ENCODE measurements around the genes POLR1H and GNL1.

GRCh38 chr6:29666036-29666485 lies 9.2 kb downstream of the MOG start:
- PRO-cap = no peak

DNA sequence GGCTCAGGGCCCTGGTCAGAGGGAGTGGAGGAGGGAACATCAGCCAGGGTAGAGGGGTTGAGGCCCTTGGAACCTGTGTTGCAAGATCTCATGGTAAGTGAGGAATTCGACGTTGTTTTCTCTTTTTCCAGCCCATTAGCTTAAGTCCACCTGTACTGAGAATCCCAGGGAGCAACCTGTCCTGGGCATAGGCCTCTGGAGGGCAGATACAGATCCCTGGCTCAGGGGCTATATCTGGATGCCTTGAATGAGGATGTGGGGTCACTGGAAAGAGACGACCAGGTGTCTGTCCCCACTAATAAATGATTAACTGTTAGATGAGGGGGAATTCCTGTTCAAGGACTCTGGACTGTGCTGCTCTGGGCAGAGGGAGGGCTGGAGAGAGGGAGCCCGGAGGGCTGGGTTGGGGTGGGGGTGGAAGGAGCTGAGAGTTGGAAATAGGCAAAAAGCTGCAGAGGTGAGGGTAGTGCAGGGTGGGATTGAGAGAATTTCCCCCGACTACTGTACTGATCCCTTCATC lies 34.3 kb upstream of the HLA-A start:
- PRO-cap = no peak

DNA sequence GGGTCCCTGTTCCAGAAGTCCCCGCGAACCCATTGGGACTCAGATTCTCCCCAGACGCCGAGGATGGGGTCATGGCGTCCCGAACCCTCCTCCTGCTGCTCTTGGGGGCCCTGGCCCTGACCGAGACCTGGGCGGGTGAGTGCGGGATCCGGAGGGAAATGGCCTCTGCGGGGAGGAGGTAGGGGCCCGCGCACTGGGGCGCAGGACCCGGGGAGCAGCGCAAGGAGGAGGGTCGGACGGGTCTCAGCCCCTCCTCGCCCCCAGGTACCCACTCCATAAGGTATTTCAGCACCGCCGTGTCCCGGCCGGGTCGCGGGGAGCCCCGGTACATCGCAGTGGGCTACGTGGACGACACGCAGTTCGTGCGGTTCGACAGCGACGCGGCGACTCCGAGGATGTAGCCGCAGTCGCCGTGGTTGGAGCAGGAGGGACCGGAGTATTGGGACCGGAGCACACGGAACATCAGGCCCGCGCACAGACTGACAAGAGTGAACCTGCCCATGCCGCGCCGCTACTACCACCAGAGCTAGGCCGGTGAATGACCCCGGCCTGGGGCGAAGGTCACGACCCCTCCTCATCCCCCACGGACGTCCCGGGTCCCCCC lies 15.8 kb upstream of the HLA-A start:
- PRO-cap = no peak

DNA sequence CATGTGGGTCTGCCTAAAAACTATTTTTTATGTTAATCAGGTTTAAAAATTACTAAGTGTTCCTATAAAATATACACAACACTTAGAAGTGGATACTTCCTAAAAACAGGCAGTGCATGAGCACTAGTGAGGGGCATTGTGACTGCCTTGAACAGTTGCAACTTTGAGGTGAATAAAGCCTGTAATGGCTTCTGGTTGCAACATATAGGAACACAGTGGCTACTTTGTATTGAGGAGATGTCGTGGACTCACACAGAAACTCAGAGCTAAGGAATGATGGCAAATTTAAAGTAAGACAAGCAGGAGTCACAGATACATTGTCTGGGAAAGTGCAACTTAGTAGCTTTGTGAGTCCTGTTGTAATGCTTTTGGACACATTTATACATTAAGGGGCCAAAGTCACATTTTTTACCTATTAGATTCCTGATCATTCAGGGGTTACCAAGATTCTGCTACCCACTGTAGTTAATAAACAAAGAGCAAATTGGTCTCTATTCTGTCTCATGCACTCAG lies 823 bp upstream of the HLA-A start:
- PRO-cap = no peak

- PRO-cap = bidirectional peak, plus-strand start at chr6:30061384, minus-strand start at chr6:30061180
These were observed at the start of gene POLR1H for GRCh38 chr6:30060438-30061408. POLR1H (plus strand) TSS chr6:30061265.

DNA sequence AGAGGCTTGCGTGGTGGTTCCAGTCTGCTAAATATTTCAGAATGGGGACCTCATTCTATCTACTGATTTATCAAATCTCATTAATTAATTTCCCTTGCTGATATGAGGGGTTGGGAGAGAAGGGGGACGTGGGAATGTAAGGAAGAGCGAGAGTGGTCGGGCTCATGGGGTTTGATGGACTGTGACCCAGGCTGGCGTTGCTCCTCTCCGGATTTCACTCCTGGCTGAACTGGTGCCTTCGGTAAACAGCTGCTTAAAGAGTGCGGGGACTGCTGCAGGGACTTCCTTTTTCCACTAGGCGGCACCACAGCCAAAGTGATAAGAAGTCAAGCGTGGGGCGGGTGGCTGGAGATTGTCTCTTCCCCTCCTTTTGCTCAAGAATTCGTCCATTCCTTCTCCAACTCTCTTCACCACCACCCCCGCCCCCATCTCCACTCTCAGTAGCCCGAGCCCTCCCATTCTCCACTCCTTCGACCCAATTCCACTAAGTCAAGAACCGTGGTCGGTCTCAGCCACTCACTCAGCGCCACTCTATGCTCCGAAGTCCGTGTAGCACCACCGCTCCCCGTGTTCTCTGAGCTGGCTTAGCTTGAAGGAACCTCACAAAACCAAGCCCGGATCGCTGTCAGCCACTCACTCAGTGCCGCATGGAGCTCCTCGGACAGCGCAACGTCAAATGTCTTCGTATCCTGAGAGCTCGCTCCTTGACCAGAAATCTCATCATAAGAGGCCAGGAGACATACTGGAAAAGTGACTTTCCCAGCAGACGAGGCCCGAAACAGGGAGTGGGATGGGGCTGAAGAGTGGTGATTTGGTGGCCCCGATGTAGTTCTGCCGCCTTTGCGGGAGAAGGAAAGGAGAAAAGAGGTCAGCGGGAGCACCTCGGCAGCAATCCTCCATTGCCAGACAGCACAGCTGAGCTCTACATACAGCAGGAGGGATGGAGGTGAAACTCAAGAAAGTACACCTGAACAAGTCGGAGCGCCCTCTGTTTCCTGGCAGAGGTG lies 9.6 kb downstream of the TRIM31 start:
- PRO-cap = no peak

DNA sequence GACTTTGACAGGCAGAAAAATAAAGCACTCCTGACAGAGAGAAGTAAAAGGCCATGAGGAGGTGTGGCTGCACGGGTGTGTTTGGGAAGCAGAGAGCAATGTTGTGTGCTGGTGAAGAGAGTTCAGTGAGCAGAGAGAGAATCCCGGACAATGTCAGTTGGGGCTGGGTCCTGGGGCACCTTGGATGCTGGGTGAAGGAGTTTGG lies 7.9 kb downstream of the TRIM40 start:
- PRO-cap = no peak

DNA sequence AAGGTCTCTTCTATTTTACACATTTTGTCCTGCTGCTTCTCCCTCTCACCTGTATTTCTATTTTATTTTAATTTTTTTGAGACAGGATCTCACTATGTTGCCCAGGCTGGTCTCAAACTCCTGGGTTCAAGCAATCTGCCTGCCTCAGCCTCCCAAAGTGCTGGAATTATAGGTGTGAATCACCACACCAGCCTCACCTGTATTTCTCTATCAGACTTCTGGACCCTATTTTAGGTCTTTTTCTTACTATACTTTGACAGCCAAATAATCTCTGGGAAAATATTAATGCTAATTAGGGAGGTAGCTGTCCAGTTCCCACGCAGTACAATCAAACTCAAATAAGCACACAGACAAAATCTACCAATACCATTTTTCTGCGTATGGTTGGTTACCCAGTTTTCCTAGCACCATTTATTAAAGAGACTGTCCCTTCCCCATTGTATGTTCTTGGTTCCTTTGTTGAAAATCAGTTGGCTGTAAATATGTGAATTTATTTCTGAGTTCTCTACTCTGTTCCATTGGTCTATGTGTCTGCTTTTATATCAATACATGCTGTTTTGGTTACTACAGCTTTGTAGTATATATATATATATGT lies 20.6 kb downstream of the TRIM26 start:
- PRO-cap = no peak

- PRO-cap = no peak
These were observed 12.5 kb downstream of the TRIM26 start for GRCh38 chr6:30200494-30201414.

- PRO-cap = no peak
These were observed 3.0 kb downstream of the HLA-E start for GRCh38 chr6:30491939-30493052.

- PRO-cap = bidirectional peak, plus-strand start at chr6:30555703, minus-strand start at chr6:30555688
These were observed 837 bp downstream of the GNL1 start for GRCh38 chr6:30555531-30555773.

GRCh38 chr6:30555774-30556680 lies at the start of gene GNL1:
GNL1 (minus strand) TSS chr6:30556489.
- PRO-cap = bidirectional peak, plus-strand start at chr6:30556394, minus-strand start at chr6:30556256; bidirectional peak, plus-strand start at chr6:30556704, minus-strand start at chr6:30556508

- PRO-cap = no peak
These were observed 836 bp downstream of the ABCF1 start for GRCh38 chr6:30571915-30572640.

DNA sequence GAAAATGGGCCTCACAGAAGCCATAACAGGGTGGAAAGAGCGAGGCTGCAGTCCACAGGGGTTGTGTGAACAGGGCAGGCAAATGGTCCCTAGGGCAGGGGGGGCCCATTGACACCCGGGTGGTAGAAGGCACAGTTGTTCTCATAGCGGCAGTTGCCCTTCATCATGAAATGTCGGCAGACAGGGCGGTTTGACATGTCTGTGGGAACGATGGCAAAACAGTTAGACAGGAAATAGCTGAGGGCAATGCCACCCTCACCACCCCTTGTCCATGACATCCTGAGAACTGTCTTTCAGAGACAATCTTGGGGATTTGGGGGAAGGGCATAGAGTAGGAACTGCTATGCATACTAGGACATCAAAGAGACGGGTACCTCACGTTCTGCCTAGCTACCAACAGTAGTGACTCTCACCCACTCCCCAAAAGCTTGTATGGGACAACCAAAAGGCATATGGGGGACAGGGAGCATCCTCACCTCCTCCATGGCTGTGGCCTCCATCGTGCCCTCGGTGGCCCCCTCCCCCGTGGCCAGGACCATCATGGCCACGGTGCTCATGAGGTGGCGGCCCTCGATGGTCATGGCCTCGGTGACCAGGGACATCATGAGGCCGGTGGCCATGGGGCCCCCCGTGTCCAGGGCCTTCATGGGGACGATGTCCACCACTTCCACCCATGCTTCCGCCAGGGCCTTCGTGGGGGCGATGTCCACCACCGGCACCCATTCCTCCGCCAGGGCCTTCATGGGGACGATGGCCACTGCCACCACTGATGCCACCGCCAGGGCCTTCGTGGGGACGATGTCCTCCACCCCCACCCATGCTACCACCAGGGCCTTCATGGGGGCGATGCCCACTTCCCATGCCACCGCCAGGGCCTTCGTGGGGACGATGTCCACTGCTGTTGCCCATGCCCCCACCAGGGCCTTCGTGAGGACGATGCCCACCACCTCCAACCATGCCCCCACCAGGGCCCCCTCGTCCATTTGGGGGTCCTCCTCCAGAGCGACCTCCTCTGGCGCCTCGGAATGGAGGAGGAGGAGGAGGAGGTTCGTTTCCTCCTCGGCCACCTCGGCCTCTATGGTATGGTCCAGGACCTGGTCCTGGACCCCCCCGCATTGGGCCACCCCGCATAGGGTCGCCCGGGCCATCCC lies 15.2 kb downstream of the PPP1R10 start:
- PRO-cap = no peak

- PRO-cap = no peak
These were observed 6.3 kb downstream of the PPP1R18 start for GRCh38 chr6:30680058-30680724.

GRCh38 chr6:30742754-30743458 lies 419 bp upstream of the FLOT1 start:
- PRO-cap = bidirectional peak, plus-strand start at chr6:30743384, minus-strand start at chr6:30743376

- PRO-cap = unidirectional peak, minus-strand start at chr6:30781806; bidirectional peak, plus-strand start at chr6:30782129, minus-strand start at chr6:30781954
These were observed 37.4 kb upstream of the IER3 start for GRCh38 chr6:30781392-30782589.

DNA sequence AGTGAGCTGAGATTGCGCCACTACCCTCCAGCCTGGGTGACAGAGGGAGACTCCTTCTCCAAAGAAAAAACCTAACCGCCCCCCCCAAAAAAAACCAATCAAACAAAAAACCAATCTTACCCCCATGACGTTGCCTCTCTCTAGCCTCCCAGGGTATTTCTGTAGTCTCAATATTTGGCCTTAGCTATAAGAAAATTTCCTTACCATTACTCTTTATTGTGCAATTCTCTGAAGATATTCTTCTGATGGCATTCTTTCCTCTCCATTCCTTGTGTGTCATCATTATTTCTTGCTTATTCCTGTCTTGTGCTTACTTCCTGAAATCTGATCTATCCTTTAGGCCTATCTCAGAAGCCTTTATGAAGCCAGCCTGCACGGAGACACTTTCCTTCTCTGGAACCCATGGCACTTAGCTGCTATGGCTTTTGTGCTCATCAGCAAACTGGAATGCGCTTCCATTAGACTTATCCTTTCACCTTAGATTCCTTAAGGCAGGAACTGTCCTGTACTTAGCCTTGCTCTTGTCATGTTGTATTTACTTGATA lies 65.9 kb upstream of the DDR1 start:
- PRO-cap = no peak

DNA sequence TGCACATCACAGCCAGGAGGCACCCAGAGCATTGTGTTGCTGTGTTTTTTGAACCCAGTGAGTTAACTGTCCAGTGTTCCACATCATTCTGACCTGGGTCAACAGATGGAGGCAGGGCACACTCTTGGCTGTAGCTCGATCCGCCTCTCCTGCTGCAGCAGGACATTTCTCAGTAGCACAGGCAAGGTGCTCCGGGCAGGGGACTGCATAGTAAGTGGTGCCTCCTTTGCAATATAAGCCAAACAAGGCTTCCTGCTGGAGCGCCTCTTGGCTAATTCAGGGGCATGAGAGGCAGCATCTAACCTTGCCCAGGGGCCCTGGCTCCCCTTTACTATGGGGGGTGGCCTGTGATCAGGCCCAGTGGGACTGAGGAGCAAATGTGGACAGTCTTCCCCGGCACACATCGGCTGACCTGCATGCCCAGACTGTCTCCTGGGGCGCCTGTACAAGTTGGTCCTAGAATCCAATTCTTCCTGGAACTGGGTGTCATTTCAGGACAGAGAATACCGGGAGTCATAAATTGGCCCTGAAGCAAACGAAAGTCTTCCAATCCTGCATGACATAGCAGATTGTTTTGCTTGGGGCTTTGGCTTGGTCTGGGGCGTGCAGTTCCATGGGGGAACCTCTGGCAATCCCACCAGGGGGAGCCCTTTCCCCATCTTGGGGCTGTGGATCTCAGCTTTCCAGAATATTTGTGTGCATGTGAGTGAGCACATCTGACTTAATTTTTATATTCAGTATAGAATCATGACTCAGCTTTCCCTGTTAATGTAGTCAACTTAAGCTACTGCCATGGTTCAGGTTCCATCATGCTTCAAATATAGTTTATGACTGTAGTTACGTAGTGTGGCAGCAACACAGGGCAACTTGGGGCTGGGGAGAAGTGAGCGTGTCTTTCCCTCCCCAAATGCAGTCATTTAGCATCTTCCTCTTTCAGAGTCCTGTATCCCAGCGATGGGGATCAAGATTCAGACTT lies 56.0 kb upstream of the DDR1 start:
- PRO-cap = no peak

DNA sequence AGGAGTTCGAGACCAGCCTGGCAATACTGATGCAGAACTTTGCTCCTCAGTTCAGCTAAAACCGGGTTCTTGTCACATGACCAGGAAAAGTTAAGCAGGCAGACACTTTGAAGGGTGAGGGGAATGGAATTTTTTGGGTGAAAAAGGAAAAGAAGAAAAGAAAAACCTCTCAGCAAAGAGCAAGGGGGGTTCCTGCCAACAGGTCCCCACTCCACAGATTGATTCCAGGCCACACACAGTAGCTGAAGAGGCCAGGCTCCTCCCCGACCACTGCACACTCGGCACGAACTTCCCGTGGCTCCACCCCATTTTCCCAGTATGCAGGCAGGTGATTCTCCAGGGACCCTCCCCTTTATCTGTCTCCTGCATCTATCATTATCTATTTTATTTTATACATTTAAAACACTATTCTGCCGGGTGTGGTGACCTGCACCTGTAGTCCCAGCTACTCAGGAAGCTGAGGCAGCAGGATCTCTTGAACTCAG lies 43.7 kb upstream of the DDR1 start:
- PRO-cap = no peak